ENCODE results near the gene KIF21B.

DNA sequence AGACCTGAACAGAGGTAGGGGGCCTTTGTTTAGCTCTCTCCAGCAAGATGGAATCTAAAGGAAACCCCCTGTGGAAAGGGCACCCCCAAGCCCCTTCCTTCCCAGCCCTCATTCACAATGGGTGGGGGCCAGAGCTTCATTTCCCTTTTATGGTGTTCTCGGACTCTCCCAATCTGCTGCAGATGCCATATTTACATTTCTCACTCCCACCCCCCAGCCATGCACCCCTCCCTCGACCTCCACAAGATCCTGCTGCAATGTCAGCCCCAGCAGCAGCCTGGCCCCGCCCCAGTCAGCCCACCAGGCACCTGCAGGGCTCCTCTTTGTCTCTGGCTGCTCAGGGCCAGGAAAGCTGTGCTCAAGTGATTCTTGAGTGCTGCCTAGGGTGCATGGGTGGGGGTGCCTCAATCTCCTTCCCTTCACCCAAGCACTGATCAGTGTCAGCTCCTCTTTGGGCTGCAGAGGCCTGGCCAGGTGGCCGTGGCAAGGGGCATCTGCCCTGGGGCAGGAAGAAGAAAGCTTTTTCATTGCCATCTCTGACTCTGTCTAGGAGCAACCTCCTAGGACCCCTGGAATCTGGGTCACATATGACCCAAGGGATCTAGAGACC is 1.7 kb downstream of the KIF21B start:
- RRBS = no CpG with 5 or more reads among the region's 4 CpGs

DNA sequence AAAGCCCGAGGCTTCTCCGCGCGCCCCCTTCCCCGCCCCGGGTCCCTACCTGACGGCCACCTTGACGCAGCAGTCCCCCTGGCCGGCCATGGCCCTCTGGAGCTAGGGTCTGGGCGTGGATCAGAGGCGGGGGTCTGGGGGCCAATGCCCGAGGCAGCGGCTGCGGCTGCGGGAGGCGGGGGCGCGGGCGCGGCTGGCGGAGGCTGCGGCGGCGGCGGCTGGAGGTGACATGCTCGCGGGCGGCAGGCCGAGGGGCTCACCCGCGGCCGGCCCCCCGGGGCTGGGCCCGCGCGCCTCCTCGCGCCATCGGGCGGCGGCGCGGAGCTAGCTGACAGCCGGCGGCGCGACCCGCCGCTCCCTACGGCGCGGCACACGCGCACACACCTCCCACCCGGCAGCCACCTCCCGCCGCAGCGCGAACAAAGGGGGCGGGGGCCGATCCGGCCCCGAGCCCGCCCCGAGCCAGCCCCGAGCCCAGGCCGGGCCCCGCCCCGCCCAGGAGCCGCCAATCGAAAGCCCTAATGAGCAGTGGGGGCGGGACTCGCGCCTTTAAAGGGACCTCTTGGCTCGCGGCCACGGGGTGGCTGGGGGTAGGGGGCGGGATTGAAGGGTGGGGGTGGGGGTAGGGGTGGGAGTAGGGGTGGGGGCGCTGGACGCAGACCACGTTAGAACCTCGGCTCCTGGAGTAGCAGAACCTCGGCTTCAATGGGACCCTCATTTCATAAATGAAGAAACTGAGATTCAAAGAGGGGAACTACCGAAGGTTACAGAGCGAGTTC is at the start of gene KIF21B:
TSS of gene KIF21B (minus strand) at position 421 of the 779 bp plus-strand sequence.
- RRBS = 2% methylated on average over 44 of the region's 85 CpGs

DNA sequence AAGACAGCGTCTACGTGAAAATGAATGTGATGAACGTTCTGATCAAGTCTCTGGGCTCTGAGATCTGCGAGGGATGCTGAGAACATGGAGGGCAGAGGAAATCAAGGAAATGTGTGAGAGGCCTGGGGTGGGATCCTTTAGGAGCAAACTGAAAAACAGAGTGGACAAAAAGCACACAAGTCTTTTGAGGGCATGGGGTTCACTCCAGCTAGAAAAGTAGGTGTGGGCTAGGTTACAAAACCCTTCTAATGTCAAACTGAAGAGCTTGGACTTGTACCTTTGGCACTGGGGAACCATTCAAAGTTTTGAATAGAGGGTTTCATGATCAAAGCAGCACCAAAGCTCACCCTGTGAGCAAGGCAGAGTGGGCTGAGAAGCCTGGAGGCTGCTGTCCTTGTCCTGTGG is 42.7 kb downstream of the PKP1 start:
- RRBS = no CpG with 5 or more reads among the region's 4 CpGs

DNA sequence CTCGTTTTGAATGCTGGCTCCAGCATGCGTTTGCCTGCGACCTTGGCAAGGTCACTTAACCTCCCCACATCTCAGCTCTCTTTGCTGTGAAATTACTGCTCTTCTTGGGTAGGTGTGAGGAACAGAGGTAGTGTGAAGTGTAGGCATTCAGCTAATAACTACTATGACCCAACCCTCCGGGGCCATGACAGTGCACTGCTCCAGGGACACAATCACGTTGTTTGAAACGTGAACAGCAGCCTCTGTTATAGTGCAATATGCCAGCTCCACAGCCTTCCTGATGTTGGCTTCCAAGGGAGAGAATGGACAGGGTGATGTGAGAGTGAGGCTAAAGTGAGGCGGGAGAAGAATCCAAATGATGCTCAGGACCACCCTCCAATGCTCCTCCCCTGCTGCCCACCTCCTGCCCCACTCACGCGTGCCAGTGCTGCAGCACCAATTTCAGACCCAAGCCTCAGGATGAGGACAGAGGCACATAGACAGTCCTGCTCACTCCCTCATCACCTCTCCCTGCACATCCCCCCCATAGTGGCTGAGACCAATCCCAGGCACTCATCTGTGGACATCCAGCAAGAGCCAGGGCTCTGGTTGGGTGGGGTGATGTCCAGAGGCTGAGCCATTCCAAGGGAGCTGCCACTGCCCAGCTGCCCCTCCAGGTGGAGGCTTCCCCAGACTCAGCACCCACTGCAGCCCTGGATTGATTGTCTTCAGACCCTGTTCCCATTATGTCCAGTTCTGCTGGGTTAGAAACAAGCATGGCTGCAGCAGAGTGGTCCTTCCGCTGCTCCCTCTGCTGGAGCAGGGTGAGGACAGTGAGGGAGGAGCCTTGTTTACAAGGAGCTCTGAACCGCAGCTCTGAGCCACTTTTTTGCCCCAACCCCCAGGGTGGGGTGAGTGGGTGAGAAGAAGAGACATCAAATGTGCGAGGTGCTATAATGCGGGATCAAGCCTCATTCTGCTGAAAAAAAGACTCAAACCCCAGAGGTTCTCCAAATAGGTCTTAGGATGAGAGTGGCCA is 2.6 kb downstream of the TNNT2 start:
- RRBS = no CpG with 5 or more reads among the region's 13 CpGs

GRCh38 chr1:201377864-201378306 is 405 bp upstream of the TNNT2 start:
- RRBS = no CpG with 5 or more reads among the region's 2 CpGs

DNA sequence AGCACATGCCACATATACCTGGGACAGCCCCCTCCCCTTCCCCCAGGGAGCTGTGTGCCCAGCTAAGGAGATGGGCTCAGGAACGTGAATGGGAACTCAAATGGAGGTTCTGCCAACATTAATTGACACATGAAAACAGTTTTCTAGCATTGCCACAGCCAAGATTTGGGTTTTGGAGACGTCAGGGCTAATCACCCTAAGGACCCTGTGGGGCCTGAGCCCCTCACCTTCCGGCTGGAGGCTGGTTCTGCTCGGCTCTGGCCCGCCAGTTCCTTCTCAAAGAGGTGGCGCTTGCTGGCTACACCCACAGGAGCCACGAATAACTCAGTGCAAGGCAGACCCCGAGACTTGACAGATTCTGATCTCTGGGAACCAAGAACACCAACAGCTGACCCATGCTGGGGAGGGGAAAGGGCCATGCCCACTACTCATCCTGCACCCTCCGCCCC is 5.4 kb upstream of the TNNT2 start:
- RRBS = no CpG with 5 or more reads among the region's 9 CpGs

GRCh38 chr1:201422285-201422642 is 734 bp upstream of the TNNI1 start:
- RRBS = no CpG with 5 or more reads among the region's 4 CpGs

GRCh38 chr1:201429652-201430060 is 8.1 kb upstream of the TNNI1 start:
- RRBS = no CpG with 5 or more reads among the region's 10 CpGs

DNA sequence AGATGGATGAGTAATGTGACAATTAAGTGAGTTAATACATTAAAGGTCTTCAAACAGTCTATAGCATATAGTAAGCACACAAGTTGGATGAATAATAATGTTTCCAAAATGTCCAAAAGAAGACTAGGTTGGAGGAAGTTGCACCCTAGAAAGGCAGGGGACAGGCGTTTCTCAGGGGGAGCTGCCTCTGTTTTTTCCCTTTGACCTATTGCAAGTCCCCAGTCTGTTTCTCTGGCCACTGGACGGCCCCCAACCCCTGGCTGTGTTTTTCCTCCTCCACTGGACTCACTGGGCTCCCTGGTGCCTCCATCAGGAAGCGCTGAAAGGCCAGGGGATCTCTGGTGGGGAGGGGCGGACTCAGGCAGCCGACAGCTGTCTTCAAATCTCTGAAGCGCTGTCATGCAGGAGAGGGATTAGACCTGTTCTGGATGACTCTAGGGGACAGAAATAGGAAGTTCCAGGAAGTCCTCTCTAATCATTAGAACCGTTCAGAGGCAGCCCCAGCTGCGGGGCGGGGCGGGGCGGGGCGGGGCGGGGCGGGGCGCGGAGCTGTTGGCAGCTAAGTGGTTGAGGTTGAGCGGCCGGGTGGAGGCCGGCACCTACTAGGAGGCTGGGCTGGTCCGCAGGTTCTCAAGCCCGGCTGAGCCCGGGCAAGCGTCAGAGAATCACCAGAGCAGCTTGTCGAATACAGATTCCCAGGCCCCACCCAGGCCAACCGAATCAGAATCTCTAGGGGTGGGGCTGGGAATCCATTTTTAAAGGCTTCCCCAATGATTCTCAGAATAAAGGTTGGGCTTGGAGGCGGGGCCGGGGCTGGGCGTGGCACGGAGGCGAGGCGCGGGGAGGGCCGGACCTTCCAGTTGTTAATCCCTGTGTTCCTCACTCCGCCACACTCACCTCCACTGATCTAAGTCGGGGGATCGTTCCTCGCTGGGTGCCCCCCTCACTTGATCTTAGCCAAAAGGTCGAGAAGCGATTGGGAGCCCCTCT is 11.3 kb upstream of the PHLDA3 start:
- RRBS = 4% methylated on average over 10 of the region's 39 CpGs

DNA sequence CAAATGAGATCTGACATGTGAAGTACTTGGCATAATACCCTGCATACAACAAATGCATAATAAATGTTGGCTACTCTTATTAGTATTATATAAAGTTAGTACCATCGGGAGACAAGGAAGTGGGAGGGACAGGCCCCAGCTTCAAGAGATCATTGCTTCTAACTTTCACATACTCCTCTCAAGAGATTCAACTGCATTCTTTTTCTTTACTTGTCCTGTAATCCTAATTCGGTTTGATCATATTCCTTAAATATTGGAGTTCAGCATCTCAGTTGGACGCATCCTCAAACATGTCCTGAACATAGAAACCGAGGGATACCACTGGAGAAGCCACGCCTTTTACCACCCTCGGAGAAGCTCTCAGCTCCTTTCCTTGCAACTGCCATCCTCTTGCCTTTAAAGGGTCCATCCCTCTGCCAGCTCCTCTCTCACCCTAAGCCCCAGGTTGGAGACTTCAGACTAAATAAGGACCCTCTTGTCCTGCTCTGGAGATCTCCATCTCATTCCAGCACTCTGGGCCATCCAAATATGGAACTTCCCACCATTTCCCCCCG is 15.4 kb downstream of the CSRP1 start:
- RRBS = no CpG with 5 or more reads among the region's 7 CpGs

DNA sequence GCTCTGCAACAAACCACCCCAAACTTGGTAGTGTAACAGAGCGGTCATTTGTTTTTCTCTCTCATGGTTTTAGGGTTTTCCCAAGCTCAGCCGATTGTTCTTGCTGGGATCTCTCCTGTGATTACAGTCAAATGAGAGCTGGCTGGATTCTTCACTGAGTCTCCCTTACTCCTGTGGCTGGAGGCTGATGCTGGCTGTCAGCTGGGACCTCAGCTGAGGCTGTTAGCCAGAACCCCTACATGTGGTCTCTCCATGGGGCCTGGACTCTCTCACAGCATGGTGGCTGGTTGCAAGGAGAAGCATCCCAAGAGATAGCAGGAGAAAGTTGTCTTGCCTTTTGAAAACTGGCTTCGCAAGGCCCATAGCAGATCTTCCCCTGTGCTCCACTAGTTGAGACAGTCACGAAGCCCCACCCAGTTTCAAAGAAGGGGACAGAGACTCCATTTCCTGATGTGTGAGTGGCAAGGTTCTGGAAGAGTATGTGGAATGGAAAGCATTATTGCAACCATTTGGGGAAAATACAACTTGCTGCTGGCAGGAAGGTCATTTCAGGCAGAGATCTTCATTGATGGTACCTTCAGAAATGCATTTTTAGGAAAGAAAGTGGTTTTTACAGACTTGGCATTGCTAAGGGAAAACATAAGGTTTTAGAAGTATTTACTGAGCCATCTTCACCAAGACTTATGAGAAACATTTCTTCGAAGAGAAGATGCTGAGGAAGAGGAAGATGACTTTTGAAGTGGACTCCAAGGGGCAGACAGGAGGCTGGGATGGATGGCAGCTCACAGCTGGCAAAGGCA is 7.5 kb upstream of the CSRP1 start:
- RRBS = no CpG with 5 or more reads among the region's 5 CpGs

DNA sequence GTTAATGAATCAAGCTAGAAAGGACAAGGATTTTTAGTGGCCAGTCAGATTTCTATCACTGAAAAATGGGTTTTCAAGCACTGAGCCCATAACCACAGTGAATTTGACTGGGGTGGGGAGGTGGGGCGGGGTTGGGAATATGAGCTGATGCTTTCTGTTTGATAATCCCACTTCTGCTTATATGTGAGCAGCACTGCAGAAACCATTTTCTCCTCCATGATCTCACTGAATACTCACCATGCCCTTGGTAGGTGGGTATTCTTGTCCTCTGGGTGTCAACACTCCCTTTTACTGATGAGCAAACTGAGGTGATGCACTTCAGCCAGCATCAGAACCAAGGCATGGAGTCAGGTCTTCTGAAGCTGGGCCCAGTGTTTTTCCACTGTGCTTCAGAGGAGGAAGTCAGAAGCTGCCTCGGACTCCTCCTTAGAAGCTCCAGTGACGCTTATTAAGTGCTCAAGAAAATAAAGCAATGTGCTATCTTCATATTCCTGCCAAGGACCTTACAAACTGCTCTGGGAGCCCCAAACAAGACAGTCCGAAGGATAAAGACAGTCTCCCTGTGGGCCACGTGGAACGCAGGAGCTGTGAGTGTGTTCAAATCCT is 3.3 kb upstream of the NAV1 start:
- RRBS = no CpG with 5 or more reads among the region's 6 CpGs

GRCh38 chr1:201783240-201783949 is 45.6 kb upstream of the IPO9 start:
- RRBS = no CpG with 5 or more reads among the region's 8 CpGs

DNA sequence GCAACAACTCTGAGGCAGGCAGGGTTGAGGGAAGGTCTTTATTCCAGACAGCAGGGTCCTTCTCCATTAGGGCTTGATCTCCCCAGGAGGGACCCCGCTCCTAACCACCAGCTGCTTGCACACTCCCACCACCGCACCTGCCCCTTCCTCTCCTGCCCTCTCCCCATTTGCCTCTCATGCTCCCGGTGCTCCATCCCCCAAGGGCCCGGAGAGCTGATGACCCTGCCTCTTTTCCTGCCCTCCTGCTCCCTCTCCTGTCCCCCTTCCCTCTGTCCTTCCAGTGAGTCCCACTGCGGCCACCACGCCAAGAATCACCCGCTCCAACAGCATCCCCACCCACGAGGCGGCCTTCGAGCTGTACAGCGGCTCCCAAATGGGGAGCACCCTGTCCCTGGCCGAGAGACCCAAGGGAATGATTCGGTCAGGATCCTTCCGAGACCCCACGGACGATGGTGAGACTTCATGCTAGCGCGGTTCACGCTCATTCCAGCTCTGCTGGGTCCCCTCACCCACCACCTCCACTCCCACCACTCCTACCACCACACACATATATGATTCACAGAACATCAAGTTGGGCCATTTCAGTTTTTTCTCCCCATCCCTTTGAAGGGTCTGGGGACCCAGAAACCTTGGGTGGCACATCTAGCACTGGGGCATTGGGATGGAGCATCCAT is 40.6 kb upstream of the IPO9 start:
- RRBS = no CpG with 5 or more reads among the region's 19 CpGs

- RRBS = no CpG with 5 or more reads among the region's 3 CpGs
Observed at GRCh38 chr1:201880876-201881393, 7.8 kb upstream of the SHISA4 start.

GRCh38 chr1:201897082-201897764 is 8.5 kb downstream of the SHISA4 start:
- RRBS = no CpG with 5 or more reads among the region's 1 CpG

- RRBS = no CpG with 5 or more reads among the region's 29 CpGs
Observed at GRCh38 chr1:201954365-201955122, 759 bp upstream of the TIMM17A start.

GRCh38 chr1:202009352-202009631 is 1.1 kb upstream of the ELF3 start:
- RRBS = no CpG with 5 or more reads among the region's 2 CpGs

- RRBS = no CpG with 5 or more reads among the region's 6 CpGs
Observed at GRCh38 chr1:202015839-202016506, 5.6 kb downstream of the ELF3 start.

- RRBS = no CpG with 5 or more reads among the region's 5 CpGs
Observed at GRCh38 chr1:202042162-202042484, 31.7 kb downstream of the ELF3 start.

Data from cardiac fibroblast (primary cell).